Cardiac fibroblast (primary cell): ENCODE results near the gene SERPINB9.

DNA sequence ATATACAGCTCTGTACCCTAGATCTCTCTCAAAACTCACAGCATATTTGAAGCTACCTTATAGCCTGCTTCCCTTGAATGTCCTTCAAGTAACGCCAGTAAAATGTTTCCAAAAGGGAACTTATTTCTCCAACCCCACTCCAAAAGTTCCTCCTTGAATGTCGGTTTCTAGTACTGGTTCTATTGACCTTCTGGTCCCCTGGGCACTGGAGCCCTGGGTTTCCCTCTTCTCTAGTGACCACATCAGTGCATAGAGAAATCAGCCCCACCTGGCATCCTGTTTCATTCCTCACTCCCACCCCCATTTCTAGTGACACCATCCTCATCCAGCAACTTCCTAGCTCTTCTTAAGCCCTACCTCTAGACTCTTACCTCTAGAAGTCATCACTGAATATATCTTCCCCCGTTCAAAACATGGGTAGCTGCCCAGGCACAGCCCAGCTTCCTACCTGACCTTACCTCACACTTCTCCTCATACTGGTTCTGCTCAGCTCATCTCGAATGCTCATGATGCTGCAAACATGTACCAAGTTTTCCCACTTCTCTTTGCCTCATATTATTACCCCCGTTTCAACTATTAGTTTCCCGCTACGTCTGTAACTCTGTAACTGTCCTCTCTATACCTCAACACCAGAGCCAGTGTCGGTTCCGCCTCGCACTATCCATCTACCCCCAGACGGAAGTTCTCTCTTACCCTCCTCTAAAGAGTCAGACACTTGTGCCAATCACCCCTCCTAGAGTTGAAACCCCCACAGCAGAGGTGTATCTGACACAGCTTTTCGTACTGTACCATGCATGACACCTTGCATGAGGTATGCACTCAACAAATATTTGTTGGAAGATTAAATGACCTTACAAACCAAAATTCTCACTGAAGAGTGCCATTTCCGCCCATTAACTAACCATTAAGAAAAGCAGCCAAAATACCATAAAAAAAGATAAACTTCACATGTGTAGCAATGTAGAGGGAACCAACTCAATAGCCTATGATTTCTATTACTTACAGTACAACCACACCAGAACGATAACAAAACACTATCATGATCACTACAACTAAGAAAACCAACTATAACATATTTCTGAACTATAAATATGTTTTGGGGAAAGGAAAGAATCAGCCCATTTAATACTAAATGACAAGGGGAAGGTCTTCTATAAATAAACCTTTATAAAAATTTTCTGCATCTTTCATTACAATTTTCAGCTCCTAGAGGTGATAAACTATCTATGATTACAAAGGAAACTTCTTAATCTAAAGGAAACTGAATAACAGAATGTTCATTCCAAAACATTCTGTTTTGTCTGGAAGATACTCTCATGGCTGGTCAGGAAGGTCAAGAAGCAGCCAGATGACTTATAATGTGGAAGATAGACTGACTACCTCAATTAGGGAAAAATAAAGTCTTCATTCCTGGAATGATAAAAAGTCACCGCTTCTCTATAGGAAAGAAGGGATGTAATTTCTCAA is 131.9 kb downstream of the GMDS start:
- RRBS, result no CpG with 5 or more reads among the region's 15 CpGs

GRCh38 chr6:2259090-2259433 is 13.7 kb upstream of the GMDS start:
- RRBS, result no CpG with 5 or more reads among the region's 4 CpGs

DNA sequence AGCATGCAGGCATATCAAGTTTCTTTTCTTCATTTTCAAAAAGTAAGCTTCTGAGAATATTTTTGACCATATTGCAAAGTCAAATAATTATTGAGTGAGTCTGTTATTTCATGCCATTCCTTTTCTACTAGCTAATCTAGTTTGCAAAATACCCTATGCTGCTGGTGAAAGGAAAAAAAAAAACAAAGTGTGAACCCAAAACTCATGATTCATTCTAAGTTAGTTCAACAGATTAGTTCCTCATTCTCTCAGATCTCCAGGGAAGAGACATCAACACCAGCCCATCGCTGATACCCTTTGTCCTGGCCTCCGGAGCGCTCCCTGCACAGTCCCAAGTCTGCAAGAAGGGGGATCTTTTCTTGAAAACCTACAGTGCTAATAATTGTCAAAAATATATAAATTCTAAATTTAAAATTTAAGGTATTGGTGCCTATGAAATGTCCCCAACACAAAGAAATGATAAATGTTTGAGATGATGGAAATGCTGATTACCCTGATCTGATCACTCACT is 106.7 kb upstream of the GMDS start:
- RRBS, result no CpG with 5 or more reads among the region's 3 CpGs

DNA sequence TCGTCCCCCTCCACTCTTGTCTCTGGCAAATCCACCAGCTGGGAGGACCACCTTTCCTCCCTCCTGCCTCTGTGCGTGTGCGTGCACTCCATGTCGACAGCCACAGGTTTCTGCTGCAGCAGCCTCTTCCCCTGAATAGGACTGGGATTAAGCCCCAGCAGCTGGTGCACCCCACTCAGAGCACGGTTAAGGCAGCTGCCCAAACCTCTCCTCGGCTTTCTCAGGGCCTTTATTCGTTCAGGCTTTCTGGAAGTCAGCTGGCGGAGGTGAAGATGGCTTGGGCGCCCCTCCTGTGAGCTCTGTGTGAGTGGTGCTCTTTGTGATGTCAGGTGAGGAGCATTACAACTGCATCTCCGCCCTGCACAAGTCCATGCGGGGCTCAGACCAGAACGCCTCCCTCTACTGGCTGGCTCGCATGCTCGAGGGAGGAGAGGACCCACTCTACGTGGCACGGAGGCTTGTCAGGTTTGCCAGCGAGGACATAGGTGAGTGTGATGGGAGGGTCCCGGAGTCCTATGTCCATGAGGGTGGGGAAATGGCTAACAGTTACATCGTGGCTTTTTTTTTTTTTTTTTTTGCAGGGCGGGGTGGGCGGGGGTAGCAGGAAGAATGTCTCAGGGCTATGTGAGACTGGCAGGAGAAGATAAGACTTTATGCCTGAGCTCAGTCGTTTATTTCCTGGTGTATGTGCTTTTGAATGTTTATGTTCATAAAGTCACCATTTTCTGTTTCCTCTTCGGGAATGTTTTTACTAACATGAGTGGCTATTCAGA is 18.1 kb downstream of the WRNIP1 start:
- RRBS, result no CpG with 5 or more reads among the region's 23 CpGs

DNA sequence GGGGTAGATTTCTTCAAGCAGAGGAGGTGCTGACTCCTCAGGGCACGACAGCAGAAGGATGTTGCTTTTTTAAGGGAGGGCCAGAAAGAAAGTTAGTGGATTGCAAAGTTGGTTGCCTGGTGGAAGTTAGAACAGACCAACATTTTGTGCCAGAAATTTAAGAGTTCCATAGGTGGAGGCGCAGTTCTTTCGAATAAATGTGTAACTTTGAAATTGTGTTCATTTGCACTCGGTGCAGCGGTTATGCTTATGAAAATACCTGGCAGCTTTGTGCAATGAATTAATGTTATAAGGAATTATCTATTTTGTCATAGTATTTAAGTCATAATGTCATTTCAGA is 20.0 kb downstream of the WRNIP1 start:
- RRBS, result no CpG with 5 or more reads among the region's 5 CpGs

DNA sequence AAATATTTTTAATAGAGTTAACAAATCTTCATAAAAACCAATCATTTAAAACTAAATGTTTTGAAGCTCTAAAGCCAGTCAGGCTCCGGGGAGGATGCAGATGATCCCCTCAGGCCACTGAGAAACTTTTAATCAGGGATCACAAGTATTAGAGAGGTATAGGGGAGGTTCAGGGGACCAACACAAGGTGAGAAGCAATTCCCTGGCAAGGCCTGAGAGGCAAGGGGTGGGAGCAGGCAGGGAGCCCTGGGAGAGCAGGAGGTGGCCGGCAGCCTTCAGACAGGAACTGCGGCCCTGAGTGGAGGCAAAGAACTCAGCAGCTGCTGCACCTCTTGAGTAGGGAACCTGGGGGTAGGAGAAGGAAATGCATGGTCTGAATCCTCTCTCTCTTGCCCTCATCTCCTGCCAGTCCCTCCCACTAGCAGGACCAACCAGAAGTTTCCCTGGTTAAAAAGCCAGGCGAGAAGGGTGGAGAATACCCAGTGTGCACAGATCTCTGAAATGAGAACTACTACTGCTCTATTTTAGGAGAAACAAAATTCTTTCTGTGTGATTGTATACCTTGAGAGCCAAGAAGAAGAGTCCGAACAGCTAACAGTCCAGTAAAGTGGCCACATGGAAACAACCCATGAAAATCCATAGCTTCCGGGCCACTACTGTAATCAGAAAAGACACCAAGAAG is 25.3 kb downstream of the WRNIP1 start:
- RRBS, result no CpG with 5 or more reads among the region's 6 CpGs

DNA sequence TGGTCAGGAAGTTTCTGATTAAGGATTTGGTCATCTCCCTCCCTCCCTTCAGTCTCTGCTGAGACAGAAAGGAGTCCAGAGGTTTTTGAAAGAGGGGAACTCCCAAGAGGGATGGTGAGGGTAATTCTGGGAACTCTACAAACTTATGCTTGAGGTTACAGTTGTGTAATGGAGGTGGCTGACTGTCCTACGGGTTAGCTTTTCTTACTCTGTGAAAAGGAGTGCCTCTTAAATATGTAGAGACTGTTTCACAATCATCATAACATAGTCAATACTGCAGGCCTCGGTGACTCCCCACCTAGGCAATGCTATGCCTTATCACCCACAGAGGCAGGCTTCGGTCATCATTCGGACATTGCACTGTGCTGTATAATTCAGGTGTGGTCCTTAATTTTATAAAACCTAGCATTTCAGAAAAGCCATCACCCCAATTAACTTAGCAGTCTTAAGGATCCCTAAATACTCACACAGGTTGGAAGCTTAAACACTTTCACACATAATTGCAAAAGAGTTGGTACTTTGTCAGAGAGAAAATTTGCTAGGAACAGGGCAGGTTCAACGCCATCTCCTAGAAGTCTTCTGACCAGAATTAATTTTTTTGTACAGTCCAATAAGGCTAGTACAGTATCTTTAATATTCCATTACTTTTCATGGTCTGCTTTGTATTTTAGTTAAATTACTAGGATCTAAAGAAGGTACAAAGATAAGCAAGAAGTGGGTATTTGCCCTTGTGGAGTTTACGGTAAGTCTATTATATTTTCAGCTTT is 31.2 kb downstream of the SERPINB1 start:
- RRBS, result no CpG with 5 or more reads among the region's 6 CpGs

- RRBS, result no CpG with 5 or more reads among the region's 12 CpGs
These were observed 8.1 kb downstream of the SERPINB1 start for GRCh38 chr6:2833193-2834245.

- RRBS, result no CpG with 5 or more reads among the region's 3 CpGs
These were observed 3.3 kb downstream of the SERPINB1 start for GRCh38 chr6:2838502-2838701.

GRCh38 chr6:2854241-2854771 is 12.6 kb upstream of the SERPINB1 start:
- RRBS, result no CpG with 5 or more reads among the region's 9 CpGs

DNA sequence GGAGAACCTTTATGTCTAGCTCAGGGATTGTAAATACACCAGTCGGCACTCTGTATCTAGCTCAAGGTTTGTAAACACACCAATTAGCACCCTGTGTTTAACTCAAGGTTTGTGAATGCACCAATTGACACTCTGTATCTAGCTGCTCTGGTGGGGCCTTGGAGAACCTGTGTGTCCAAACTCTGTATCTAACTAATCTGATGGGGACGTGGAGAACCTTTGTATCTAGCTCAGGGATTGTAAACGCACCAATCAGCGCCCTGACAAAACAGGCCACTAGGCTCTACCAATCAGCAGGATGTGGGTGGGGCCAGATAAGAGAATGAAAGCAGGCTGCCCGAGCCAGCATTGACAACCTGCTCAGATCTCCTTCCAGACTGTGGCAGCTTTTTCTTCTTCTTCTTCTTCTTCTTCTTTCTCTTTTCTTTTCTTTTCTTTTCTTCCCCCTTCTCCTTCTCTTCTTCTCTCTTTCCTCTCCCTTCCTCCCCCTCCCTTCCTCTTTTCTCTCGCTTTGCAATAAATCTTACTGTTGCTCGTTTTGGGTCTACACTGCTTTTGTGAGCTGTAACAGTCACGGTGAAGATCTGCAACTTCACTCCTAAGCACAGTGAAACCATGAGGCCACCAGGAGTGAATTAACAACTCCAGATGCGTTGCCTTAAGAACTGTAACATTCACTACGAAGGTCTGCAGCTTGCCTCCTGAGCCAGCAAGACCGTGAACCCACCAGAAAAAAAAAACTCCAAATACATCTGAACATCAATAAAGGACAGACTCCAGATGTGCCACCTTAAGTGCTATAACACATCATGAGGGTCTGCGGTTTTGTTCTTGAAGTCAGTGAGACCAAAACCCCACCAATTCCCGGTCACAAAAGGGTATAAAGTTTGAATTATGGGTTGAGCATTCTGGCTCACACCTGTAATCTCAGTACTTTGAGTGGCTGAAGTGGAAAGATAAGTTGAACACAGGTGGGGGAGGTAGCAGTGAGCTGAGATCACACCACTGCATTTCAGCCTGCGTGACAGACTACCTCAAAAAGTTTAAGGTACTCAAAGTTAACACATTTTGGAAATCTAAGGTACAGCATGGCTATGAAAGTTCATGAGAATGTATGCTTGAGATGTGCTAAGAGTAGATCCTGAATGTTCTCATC is 19.6 kb upstream of the SERPINB1 start:
- RRBS, result no CpG with 5 or more reads among the region's 14 CpGs

- RRBS, result 3% methylated on average over 4 of the region's 63 CpGs
These were observed at the start of gene SERPINB9 for GRCh38 chr6:2903151-2903790. Gene SERPINB9 (minus strand): TSS chr6:2903309.

DNA sequence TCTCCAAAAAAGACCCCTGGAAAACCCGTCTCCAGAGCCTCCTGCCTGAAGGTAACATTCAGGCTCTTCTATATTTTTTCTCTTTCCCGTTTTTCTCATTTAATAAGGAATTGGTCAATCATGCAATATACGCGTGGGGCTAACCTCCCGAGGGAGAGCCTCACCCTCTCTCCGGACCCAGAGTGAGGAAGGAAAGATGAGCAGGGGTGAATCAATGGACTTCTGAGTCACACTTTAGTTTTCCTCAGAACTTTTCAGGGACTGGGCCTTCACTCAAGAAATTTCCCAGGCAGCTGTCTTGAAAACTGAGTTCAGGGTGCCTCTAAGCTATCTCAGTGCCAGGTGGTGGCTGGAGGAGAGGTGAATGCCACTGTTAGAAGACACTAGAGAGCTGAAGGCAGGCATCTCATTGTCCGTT is 5.1 kb upstream of the SERPINB6 start:
- RRBS, result no CpG with 5 or more reads among the region's 7 CpGs

DNA sequence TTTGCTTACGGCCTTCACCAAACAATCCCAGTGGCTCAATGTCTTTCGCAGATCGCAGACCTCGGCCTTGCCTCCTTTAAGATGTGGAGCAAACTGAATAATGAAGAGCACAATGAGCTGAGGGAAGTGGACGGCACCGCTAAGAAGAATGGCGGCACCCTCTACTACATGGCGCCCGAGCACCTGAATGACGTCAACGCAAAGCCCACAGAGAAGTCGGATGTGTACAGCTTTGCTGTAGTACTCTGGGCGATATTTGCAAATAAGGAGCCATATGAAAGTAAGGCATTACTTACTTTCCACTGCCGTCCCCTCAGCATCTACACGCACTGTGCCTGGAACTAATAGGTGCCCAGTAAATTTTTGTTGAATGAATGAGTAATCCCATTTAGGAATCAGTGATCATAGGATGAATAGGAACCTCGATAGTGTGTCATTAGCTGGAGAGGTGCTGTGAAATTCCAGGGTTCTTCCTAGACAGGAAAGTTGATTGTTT is 14.8 kb downstream of the RIPK1 start:
- RRBS, result no CpG with 5 or more reads among the region's 16 CpGs

DNA sequence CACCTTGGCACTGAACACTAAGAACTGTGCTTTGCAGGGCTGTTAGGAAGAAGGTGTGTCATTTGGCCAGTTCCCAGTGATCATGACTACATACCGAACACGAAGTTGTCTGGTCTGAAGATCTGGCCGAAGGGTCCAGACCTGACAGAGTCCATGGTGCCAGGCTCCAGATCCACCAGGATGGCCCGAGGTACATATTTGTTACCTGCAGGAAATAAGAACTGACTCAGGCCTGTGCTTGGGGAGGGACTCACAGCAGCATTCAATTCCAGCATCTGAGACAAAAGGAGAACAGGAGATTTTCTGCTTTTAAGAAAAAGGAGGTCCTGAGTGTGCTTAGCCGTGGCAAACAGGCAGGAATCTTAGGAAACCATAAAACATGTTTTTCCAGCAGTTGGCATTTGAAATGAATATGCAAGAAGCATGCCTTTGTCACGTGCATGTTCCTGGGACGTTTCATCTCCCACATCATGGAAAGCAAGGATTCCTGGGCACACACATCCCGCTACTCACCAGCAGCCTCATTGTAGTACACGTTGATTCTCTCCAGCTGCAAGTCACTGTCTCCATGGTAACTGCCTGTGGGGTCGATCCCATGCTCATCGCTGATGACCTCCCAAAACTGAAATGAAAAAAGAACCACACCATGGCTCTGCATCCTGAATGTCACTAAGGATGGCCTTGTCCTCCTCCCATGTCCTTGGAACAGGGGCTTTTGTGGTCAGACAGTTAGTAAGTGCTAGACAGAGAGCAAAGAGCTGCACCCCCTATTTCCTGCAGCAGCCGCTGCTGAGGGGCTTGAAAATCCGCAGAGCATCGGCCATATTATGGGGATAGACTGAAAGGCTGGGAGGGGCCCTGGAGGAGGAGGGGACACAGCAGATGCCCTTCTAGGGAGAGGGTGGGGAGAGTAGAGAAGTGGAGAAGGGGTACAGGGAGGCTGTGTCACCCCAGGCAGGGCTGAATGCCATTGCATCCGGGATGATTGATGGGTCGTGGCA is 1.5 kb downstream of the TUBB2A start:
- RRBS, result no CpG with 5 or more reads among the region's 16 CpGs

DNA sequence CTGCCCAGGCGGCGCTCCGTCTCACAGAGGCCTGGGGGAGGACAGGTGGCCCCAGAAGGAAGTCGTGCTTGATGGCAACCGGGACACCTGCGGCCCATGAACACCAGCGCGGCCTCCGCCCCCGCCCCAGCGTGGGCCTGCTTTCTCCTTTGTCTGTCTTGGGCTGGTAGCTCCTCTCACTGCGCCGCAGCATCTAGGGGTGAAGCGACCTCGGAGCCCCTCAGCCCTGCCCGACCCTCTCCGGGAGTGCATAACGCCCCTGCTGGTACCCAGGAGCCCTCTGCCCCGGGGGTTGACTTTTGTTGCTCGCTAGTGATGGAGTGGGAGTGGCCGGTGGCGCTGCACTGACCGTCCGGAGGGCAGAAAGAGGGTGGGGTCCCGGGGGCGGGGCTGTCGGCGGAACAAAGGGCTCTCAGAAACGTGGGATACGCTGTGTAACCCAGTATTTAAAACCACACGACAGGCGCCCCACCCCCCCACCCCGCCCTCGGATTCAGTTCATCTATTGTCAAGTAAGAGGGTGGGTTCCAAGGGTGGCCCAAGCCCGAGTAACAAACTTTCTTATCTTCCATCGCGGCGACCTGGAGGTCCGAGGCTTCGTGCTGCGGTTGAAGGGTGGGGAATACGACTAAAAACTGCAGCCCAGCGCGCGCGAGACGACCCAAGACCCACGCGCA is 906 bp upstream of the TUBB2B start:
- RRBS, result 2% methylated on average over 4 of the region's 49 CpGs

DNA sequence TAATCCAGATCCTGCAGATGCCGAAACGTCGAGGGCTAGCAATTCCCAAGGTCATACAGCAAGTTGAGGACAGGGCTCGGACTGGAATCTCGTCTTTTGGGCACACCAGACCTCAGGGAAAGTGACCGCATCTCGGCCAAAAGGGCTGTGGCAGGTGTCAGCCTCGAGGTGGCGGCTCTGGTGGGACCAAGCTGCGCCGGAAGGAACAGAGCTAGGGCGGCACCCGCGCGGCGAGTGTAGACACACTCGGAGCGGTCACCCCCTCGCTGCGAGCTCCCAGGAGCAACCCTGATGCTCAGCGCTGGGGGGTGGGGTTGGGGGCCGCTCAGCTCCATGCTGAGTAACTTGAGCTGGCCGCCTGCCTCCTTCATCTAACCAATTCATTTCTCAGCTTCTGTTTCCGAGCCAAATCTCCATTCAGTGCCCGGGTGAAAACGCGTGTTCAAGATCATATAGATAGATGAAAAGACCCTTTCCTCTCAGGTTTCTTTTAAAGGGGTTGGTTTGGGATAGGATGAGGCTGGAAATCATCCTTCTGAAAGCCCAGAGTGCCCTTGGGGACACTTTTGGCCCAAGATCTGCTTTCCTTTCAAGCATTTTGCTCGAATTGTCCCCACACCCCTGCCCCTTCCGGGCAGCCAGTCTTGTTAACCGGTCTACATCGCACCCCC is 2.2 kb upstream of the TUBB2B start:
- RRBS, result no CpG with 5 or more reads among the region's 31 CpGs

DNA sequence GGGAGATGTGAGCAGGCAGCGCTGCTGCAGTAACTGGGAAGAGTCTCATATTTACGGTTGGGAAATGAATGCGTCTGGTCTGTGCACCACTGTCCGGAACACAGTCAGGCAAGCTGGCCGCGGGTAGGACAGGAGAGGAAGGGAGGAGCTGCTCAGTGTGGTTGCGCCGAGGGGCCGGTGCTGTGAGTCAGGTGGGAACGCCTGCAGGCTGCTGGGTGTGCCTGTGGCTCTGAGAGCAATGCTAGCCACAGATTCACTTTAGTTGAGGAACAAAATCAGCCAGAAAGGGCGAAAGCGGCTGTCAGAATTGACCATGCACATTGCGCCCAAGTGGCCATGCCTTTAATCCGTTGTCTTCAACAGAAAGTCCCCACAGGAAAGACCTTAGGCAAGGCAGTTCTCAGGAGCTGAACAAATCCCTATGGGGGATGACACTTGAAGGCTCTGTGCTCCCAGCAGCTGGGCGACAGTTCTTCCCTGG is 6.2 kb upstream of the PSMG4 start:
- RRBS, result 67% methylated on average over 3 of the region's 15 CpGs

DNA sequence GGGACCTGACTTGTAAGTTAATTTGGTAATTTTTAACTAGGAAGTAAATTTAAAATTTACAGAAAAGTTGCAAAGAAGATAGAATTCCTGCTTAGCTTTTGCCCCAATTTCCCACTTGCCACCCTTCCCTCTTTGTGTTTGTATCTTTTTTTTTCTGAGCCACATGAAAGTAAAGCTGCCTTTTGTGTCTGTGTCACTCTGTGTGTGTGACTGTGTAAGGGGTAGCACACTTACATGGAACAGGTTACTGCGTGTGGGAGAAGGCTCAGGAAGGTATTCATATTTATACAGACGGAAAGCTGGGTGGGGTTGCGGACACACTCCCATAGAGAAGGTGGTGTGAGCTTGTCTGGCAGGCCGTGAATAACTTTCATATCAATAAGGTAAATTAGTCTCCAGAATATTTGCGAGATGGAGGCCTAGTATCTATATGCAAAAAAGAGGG is 6.0 kb downstream of the PSMG4 start:
- RRBS, result no CpG with 5 or more reads among the region's 5 CpGs

DNA sequence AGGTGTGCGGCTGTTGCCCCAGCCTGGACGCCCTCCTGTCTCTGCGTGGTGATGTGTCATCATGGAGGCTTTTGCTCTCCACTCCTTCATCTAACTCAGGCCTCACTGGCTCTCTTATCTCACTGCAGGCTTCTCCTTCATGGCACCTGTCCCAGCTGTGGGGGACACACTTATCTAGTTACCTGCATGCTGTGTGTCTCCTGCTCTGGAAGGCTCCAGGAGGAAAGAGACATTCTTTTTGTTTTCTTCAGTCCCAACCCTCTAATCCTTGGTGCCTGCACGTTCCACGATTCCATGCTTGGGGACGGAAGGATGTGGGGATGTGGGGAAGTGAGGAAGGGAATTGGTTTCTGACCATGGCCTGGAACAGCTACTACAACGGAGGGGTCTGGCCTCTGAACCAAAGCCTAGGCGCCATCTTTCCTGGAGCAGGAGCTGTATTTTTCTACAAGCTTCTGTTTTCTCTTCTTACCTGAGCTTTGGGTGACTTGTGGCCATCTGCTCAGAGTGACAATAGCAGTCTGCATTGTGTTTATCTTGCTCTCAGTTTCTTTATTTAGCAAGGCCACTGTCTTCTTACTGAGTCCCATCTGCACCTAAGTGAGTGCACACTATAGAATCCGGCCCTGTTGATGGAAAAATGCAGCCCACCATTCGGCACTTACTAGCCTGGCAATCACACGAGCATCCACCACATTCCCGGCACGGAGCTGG is 89.3 kb downstream of the PSMG4 start:
- RRBS, result 95% methylated on average over 4 of the region's 13 CpGs